Thoracic aorta endothelial cell (primary cell): ENCODE measurements around a stretch of chr15.

- CAGE, long polyA plus RNA = no peak
These were observed 48.8 kb upstream of the CRTC3 start for GRCh38 chr15:90480984-90481272.

- CAGE, long polyA plus RNA = no peak
These were observed 45.7 kb upstream of the CRTC3 start for GRCh38 chr15:90484066-90484437.

- CAGE, long polyA plus RNA = no peak
These were observed 28.7 kb upstream of the CRTC3 start for GRCh38 chr15:90500761-90501710.

- CAGE, long polyA plus RNA = no peak
These were observed 51.4 kb upstream of the BLM start for GRCh38 chr15:90665501-90666295.

DNA sequence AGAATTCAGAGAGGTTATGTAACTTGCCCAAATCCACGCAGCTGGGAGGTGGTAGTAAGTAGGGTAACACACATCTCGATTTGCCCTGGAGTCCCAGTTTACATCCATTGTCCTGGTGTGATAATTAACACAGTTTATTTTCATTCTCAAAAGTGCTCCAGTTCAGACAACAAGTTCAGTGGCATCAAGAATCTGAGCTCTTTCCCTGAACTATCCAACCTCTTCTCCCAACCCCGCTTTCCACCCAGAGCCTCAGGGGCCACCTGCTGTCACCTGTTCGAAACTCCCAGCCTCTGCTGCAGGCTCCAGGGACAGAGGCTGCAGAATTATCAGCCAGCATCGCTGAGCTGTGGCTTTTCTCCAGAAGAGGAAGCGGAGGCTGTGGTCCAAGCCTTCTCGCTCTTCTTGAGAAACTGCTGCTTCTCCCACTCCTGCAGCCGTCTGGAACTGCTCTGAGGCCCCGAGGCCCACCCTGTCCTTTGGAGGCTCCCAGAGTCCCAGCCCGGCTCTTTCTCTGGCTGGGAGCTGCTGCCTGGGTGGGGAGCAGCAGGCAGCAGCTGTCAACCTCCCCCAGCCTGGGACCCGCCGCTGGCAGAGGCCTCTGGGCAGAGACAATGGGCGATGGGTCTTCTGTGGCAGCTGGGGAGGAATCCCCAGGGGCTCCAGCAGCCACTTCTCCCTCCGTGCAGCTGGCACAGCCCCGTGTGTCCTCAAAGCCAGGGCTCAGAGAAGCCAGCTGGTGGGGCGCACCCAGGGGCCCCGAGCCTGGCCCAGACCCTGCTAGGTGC lies 50.2 kb upstream of the FURIN start:
- CAGE, long polyA plus RNA = no peak

GRCh38 chr15:90857315-90857657 lies 11.1 kb upstream of the FURIN start:
- CAGE, long polyA plus RNA = no peak

DNA sequence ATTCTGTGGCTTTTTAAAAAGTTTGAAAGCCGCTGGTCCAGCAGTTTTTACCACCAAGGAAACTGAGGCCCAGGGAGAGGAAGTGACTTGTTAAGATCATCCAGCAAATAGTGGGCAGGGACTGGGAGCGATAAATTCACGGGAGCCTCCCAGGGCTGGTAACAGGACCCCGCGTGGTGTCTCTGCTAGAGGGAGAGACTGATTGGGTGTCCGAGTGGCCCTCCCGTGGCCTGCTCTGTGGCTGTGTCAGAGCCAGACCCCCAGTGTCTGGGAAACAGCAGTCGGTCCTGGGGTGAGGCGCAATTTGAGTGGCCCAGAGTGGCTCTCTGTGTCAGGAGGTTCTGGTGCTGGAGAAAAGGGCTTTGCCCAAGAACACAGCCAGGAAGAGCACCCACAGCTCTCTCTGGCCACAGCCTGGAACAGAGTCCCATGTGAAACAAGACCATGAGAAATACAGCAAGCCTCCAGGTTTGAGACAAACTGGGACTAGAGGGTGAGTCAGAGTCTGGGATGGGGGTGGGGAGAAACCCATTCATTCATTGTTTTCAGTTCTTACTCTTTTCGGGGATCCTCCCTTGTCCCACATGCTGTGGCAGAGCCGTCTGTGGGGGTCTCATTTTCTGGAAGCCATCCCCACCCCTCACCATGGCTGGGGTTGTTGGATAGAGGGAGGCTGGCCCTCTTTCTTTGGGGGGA lies 4.4 kb downstream of the FURIN start:
- CAGE, long polyA plus RNA = no peak

- CAGE, long polyA plus RNA = no peak
These were observed 5.1 kb upstream of the RCCD1 start for GRCh38 chr15:90949205-90950309.

DNA sequence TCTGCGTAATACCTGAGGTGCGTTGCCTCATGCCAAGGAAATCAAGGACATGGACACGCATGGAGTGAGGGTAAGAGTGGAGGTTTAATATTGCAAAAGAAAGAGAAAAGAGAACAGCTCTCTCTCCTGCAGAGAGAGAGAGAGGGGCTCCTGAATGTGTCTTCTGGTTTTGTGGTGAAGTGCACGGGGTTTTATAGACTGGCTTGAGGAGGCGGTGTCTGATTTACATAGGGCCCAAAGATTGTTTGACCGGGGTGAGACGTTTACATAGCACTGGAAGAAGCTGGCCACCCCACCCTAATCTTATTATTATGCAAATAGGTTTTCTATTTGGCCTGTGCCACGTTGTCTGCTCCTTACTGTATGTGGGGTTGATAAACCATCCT lies 268.5 kb downstream of the SV2B start:
- CAGE, long polyA plus RNA = no peak

DNA sequence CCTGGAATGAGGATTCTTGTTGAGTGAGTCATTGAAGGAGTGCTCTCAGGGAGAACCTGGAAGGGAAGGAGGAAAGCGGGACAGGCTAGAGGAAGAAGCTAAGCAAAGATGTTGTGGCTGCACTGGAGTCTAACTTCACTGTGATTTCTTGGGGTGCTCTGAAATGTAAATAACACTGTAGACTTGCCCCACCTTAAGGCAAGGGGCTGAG lies 307.2 kb downstream of the SV2B start:
- CAGE, long polyA plus RNA = no peak

GRCh38 chr15:91694916-91695216 lies 158.6 kb upstream of the SLCO3A1 start:
- CAGE, long polyA plus RNA = no peak

DNA sequence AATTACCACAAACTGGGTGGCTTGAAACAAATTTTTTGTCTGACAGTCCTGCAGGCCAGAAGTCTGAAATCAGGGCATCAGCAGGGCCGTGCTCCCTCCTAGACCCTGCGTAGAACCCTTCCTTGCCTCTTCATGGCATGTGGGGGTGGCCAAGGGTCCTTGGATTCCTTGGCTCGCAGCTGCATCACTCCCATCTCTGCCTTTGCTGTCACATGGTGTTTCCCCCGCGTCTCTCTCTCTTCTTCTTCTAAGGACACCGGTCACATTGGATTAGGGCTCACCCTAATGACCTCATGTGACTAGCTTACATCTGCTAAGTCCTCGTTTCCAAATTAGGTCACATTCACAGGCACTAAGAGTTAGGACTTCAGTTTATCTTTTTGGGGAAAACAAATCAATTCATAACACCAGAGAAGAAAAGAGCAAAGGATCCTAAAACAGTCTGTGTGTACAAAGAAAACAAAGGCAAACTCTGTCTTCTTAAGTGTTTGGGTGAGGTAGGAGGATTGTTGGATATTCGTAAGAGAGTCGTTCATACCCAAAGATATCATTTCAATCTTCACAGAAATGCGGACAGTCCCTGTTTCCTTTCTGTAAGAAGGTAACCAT lies 12.1 kb downstream of the SLCO3A1 start:
- CAGE, long polyA plus RNA = no peak

DNA sequence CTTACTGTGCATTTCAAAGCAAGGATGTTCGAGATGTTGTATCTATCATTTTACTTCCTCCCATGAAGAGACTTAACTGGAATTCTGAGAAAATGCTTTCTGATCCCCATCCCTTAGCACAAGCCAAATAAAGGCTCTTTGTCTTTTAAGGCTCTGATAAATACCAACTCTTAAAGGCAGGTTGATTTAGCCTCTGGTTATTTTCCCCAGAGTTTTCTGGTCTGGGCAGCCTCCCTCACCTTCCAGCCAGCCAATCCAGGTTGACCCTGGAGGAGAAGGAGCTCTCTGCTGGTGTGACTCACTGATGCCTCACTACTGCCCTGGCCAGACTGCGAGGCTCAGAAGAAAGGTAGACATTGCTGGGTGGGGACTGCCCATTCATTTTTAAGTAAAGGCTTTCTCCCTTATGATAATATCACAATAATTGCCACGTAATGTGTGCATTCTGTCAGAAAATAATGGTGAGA lies 37.1 kb downstream of the SLCO3A1 start:
- CAGE, long polyA plus RNA = no peak

GRCh38 chr15:91980805-91981317 lies 127.4 kb downstream of the SLCO3A1 start:
- CAGE, long polyA plus RNA = no peak

DNA sequence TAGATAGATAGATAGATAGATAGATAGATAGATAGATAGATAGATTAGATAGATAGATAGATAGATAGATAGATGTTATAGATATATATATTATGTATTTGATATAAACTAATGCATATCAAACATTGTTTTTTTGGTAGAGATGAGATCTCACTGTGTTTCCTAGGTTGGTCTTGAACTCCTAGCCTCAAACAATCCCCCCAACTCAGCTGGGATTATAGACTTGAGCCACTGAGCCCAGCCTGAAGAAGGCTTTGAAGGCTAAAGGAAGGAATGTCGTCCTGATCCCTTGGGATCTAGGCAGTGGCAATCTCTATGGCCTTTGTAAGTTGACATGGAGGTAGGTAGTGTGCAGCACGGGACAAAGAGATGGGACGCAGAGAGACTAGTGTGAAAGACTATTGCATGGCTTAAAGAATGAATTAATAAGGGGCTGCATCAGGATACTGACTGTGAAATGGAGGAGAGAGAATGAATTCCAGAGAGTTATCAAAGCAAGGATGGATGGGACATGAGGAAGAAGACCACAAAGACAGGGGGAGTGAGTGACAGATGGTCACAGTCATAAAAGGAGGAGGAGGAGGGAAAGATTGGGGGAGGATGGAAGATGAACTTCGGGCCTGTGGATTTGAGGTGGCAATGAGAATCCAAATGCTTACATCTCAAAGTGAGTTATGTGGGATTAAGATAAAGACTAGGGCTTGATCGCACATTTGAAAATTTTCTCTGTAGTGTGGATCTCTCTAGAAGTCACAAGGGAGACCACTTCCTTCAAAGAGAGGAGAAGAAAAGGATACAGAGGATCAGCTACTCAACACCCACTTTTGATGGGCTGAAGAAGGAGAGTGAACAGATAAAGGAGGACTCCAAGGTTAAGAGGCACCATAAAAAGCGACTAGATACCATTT lies 163.0 kb downstream of the SLCO3A1 start:
- CAGE, long polyA plus RNA = no peak

DNA sequence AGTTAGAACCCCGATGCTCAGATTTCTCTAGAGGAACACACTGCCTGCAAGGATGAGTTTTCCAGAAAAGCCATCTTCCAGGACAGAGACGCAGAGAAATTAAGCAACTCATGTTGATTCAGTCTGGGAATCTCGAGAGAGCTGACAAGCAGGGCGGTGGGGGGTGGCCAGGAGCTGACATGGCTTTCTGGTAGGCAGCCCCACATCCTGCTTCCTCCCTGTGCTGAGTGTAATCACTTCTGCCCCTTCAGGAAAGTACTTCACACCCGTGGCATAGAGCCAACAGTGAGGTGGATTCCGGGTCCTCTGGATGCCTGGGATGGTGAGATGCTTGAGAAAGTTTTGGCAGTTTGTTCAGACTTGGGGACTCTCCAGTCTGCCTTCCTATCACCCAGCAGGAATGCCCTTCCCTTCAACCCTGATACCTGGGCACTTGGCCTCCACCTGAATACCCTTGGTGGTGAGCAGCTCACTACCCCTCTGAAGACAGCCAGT lies 221.2 kb downstream of the SLCO3A1 start:
- CAGE, long polyA plus RNA = no peak

DNA sequence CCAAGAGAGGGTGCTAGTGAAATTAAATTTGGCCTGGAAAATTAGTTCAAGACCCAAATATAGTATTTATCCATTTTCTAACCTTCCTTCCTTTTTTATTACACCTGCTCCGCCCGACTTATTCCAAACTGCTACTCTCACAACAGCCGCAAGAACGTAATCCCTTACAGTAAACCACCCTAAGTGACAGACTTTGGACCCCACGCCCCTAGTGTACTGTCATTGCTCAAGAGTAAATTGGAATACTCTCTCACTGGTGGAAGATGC lies 226.4 kb upstream of the ST8SIA2 start:
- CAGE, long polyA plus RNA = no peak

DNA sequence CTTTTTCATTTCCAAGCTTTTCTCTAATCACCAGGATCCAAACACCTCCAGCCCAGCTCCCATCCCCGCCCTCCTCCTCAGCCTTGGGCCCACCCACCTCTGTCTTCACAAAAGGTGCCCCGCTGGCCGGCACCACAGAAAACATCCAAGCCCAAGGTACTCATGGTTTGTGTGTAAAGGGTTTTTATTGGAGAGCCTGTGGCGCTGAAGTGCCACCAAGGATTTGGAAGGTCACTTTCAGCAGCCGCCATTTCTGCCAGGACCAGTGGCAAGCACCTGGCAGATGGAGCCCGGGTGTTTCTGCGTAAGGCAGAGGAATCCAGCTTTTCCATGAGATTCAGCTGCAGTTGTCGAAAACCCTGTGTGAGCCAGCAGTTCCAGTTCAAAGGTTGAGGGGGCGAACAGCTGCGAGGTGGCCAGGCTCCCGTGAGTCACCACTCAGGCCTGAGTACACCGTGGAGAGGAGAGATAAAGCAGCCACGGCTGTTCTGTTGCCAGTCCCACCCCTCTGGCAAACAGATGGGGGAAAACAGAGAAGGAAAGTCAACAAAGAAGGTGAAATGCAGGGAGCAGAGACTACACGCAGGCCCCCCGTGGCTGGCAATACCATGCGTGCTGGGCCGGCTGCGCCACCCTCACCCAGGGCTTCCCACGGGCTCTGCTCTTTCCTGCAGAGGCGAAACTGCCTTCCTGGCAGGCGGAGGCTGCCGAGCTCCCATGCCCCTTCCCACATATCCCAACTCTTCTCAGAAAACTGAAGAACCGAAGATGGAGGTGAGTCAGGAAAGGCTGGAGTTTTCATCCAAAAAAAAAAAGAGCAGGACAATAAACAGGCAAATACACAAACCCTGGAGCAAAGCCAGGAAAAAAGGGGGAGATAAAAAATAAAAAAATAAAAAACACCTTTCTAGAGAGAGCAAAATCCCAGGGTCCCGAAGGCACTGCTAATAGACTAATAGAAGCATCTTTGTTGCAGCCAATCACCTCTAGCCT lies 38.0 kb downstream of the FAM174B start:
- CAGE, long polyA plus RNA = no peak

- CAGE, long polyA plus RNA = no peak
These were observed 2.9 kb downstream of the FAM174B start for GRCh38 chr15:92652587-92653085.

- CAGE, long polyA plus RNA = no peak
These were observed 17.0 kb upstream of the CHD2 start for GRCh38 chr15:92883111-92883581.